Hair follicular keratinocyte (primary cell): ENCODE results near the gene DTD1.

GRCh38 chr20:17710556-17710956 lies 10.8 kb downstream of the BANF2 start:
- RAMPAGE, long total RNA: no peak

DNA sequence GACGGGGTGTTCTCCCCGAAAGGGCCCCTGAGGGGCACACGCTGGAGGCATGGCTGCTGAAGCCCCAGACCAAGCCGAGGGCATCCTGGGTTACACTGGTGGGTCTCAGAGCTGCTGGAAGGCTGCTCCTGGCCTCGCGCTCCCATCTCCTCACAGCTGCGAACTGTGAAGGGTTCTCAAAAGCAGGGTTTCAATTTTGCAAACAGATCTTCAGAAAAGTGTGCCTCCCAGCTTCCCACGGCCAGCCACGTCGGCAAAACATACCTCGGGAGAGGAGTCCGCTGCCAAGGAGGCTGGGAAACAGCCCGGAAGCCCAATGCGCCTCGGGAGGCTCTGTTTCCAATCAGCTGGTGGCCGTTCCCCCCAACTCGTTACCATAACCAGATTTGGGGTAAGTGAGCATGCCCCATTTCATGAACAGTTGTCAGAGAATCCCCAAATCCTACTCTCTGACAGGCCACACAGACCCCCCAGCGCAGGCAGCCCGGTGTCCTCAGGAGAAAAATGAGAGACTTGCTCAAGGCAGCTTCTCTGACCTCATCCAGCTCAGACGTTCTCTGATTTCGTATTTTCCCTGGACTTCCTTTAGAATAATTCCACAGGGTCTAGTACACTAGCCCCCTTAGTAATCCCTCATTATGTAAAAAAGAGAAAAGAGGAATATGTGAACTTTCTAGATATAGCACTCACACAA lies 98.4 kb downstream of the SNX5 start:
- RAMPAGE, long total RNA: no peak

- RAMPAGE, long total RNA: no peak
Observed at GRCh38 chr20:17875247-17875733, 93.3 kb downstream of the SNX5 start.

DNA sequence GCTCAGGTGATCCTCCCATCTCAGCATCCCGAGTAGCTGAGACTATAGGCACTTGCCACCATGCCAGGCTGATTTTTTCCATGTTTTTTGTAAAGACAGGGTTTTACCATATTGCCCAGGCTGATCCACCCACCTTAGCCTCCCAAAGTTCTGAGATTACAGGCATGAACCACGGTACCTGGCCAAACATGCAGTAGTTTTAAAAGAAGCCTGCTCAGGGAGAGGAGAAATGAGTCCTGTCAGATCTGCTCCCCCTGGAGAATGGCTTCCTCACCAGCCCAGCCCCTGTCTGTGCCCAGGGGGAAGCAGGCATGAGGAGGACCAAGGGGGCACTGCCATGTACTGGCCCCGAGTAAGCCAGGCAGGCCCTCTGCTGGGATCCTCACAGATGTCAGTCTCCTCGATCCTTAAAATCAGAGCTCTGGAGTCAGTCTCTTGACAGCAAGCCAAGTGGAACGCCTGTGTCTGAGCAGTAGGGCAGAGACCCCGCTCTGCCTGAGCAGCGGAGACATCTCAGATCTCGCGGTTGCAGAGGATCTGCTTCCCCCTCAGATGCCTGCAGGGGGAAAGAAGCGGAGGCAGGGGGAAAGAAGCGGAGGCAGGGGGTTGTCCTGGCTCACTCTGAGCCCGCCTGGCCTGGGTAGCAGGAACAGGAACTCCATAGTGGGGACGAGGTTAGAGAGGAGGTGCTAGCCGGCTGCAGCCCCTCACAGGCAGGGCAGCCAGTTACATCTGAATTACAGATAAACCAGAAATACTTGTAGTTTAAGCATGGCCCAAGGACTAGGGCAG lies 92.7 kb downstream of the SNX5 start:
- RAMPAGE, long total RNA: no peak

DNA sequence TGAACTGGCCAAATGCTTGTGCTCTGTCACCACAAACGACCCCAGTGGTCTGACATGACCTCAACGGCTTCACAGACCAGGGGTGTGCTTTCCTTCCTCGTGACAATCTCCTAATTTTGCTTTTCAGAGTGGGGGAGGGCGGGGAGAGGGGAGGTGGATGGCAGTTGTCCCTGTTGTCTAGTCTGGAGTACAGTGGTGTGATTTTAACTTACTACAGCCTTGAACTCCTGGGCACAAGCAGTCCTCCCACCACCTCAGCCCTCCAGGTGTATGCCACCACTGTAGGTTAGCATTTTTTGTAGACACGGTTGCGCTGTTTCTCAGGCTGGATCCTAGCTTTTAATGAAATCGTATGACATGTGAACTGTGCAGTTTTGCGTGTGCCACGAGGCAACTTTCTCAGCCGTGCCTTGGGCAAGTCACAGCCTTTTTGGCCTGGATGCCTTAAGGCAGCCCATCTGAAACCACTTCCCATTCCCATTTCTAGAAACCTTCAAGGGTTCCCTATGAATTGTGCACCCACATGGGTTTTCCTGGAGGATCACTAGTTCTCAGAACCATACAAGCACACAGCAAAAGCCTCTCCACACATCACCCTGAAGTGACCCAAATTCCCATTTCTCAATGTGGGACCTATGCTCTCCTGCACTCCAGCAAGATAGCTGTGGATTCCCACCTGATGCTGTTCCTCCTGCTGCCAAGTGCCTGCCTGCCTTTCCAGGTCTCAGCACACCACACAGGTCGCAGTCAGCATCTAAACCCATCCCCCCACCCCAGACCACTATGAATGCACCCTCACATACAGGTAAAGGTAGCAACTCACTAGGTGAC lies 29.0 kb downstream of the SNX5 start:
- RAMPAGE, long total RNA: no peak

DNA sequence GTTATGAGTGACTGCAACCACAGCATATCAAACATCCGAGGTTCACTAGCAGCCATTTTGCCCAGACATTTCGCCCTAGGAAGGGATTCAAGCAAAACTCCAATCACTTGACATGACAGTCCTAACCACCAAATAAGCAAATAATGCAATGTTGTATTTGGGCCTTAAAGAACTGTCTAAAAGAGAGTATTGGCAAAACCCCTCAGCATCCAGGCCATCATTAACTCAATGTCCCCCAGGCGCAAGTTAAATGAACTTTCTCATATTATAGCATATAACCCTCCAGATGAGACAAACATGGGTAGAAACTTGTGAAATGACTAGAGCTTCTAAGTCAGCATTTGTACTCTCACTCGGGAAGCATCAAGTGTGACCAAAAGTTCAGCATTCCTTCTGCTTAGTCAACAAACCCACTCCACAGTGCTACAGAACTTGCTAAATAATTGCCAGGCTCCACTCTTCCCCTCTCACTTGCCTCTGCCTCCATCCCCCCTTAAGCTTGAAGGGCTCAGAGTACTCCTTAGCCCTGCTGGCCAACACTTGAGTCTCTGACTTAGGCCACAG lies 9.1 kb downstream of the SNX5 start:
- RAMPAGE, long total RNA: no peak

DNA sequence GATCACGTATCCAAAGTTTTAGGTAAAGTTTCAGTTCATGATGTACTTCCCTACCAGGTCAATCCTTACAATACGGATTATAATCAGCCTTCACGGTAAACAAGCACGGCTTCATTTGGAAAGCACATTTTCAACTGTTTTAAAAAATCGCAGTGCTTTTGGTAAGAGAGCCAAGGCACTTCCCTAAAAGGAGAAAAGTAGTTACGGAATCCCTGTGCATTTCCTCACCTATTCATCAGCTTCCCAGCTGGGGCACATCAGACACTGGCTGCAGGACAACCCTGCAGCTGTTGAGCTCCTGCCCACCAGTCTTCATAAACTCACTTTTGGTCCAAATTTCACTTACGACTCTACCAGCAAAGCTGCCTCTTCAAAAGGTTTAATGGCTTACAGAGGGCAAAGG lies 7.7 kb downstream of the SNX5 start:
- RAMPAGE, long total RNA: no peak

DNA sequence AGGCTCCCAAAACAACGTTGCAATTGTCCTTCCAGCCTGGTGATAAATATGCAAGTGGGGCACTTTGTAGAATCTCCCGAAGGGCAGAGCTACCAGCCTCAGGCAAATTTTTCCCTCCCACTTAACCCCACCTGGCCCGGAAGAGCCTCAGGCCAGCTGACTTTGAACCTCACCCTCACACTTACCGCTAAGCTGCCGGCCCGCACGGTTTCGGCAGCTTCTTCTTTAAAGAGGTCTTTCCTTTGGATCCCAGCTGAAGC lies 2.5 kb downstream of the OVOL2 start:
- RAMPAGE, long total RNA: no peak

DNA sequence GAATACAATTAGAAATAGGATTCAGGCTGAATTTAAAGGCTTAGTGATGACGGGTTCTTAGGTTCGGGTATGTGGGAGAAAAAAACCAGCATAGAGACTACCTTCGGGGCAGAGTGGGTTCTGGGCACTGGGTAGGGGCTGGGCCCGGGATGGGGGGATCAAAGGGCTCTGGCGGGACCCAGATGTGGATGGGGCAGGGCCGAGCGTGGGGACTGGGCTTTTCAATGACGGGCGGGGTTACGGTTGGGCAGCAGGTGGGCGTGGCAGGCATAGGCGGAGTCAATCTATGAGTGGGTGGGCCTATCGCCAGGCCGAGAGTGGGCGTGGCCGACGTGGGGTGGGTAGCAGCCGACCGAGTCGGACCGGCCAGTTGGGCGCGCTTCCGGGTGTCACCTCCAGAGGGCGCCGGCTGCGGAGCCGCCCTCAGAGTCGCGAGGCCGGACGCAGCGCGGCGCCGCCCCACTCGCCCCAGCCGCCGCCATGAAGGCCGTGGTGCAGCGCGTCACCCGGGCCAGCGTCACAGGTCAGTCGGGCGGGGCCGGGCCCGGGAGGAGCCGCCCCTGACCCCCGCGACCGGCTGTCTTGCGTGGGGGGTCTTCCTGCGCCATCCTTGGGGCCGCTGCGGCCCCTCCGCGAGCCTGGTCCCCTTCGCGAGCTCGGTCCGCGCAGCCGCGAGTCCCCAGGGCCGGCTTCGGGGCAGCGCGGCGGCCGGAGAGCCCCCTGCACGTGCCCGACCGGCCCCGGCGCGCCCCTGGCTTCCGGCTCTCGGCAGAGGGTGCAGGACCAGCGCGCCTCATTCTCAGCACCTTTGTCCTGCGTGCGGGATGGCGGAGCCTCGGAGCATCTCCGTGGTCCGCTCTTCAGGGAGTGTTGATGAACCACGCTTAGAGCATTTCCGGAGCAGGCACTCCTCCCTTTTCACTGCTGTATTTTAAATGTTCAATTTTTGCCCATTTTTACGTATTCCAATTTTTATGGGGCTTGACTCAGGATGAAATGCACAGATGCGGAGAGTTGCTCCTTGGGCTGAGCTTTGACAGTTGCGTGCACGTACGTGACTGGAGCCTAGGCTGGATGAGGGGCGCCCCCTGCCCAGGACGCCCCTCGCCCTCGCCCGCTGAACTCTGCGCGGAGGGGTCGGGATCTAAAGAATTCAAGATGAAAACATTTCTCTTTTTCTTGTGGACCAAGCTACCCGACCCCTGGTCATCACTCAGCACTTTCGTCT lies at the start of gene DTD1:
Gene DTD1 (plus strand): TSS at position 462 of the 1,228 bp plus-strand sequence.
- RAMPAGE, long total RNA: start-site peak on the plus strand centred at position 448 of the sequence, 56 bp wide, 331 and 80 reads in 2 replicates

GRCh38 chr20:18989587-18990154 lies 176.1 kb downstream of the SCP2D1 start:
- RAMPAGE, long total RNA: no peak

DNA sequence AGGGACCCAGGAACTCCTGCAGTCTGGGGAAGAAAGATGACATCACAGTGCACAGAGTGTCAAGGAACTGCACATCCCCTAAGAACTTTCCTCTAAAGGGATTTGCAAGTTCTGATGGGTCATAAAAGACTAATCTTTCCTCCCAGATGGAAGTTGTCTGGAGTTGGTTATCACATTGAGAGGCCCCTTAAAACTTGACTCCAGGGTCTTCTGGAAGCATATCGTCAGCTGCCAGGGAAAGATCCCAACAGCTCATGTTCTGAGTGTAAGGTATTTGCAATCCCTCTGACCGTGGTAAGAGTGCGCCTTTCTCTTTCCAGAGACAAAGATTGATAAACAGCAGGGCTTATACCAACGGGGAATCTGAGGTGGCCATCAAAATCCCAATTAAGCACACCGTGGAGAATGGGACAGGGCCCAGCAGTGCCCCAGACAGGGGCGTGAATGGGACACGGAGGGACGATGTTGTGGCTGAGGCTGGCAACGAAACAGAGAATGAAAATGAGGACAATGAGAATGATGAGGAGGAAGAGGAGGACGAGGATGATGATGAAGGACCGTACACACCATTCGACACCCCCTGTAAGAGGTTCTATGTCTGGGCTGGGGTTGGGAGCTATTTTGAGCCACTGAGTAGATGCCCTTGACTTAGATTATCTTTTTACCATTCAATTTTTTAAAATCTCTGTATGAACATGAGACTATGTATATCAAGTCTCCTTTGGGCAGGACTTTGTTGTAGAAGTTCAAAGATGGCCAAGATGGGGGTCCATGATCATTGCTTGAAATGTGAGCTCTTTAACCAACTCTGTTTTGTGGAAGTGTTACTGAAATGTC lies 73.1 kb upstream of the RIN2 start:
- RAMPAGE, long total RNA: no peak

- RAMPAGE, long total RNA: no peak
Observed at GRCh38 chr20:19743169-19743920, 14.7 kb upstream of the RIN2 start.

DNA sequence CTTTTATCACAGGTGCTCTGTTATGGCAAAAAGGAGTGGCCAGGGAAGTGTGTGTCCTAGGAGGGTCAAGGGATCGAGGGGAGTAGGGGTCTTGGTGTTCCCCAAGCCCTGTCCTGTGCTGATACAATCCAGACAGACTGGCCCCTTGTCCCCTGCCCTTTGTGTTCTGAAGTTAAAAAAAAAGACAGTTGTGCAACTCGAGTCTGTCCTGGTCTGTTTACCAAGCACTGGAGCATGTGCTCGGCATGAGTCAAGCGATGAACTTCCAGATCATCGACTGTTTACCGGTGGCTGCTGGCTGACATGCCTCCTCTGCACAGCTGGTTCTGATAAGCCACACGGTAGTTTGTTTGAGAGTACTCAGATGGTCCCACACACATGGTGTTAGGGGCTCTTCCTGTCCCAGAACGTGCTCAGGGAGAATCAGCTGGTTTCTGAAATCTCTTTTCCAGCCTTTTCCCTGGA lies 52.6 kb upstream of the NAA20 start:
- RAMPAGE, long total RNA: no peak

GRCh38 chr20:20366478-20367153 lies 1.3 kb upstream of the INSM1 start:
- RAMPAGE, long total RNA: no peak

- RAMPAGE, long total RNA: no peak
Observed at GRCh38 chr20:20512271-20513260, 144.7 kb downstream of the INSM1 start.

DNA sequence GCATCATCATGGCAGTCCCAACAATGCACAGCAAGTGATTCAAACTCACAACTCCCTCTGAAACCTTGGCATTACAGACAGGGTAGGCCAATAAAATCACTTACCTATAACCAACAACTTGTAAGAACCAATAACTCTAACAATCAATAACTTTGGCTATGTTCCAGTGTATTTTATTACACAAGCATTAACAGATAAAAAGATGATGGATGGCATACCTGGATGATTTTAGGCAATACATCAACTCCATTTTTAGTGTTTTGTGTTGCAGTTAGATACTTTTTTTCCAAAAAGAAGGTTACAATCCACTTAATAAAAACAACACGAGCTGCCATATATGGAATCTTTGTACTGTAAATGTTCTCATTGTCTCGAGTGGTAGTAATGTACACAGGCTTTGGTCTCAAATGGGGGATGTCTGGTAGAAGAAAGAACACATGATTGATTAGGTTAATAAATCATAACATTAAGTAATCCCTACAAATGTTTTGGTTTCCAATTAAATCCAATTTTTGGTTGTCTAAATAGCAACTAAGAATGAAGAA lies 77.2 kb downstream of the RALGAPA2 start:
- RAMPAGE, long total RNA: no peak

- RAMPAGE, long total RNA: no peak
Observed at GRCh38 chr20:21174407-21174817, 48.5 kb downstream of the KIZ start.

GRCh38 chr20:21304180-21304583 lies 1.1 kb downstream of the XRN2 start:
- RAMPAGE, long total RNA: no peak

- RAMPAGE, long total RNA: no peak
Observed at GRCh38 chr20:21530006-21530257, 16.1 kb upstream of the NKX2-2 start.

GRCh38 chr20:22490088-22490685 lies 94.2 kb downstream of the FOXA2 start:
- RAMPAGE, long total RNA: no peak